ENCODE measurements around the genes RASD1 and MYO15A.

DNA sequence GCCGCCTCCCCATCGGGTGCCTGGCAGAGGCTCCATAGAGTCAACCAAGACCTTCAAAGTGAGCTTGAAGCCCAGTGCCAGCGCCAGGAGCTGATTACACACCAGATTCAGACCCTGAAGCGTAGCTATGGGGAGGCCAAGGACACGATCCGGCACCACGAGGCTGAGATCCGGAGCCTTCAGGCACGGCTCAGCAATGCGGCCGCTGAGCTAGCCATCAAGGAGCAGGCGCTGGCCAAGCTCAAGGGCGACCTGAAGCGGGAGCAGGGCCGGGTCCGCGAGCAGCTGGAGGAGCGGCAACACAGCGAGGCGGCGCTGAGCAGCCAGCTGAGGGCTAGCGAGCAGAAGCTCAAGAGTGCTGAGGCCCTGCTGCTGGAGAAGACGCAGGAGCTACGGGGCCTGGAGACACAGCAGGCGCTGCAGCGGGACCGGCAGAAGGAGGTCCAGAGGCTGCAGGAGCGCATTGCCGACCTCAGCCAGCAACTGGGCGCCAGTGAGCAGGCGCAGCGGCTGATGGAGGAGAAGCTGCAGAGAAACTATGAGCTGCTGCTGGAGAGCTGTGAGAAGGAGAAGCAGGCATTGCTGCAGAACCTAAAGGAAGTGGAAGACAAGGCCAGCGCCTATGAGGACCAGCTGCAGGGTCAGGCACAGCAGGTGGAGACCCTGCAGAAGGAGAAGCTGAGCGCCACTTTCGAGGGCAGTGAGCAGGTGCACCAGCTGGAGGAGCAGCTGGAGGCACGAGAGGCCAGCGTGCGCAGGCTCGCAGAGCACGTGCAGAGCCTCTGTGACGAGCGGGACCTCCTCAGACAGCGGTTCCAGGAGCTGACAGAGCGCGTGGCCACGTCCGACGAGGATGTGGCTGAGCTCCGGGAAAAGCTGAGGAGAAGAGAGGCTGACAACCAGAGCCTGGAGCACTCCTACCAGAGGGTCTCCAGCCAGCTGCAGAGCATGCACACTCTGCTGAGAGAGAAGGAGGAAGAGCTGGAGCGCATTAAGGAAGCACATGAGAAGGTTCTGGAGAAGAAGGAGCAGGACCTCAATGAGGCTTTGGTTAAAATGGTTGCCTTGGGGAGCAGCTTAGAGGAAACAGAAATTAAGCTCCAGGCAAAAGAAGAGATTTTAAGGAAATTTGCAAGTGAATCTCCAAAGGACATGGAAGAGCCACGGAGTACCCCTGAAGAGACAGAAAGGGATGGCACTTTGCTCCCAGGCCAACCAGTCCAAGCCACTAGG lies 41.6 kb downstream of the PLD6 start:
- PRO-cap, 6 experiments, result no peak in any of the 6 experiments
- RAMPAGE, long total RNA, 2 experiments, result no peak in any of the 2 experiments
- RRBS, result 89% methylated on average over 7 of the region's 51 CpGs

DNA sequence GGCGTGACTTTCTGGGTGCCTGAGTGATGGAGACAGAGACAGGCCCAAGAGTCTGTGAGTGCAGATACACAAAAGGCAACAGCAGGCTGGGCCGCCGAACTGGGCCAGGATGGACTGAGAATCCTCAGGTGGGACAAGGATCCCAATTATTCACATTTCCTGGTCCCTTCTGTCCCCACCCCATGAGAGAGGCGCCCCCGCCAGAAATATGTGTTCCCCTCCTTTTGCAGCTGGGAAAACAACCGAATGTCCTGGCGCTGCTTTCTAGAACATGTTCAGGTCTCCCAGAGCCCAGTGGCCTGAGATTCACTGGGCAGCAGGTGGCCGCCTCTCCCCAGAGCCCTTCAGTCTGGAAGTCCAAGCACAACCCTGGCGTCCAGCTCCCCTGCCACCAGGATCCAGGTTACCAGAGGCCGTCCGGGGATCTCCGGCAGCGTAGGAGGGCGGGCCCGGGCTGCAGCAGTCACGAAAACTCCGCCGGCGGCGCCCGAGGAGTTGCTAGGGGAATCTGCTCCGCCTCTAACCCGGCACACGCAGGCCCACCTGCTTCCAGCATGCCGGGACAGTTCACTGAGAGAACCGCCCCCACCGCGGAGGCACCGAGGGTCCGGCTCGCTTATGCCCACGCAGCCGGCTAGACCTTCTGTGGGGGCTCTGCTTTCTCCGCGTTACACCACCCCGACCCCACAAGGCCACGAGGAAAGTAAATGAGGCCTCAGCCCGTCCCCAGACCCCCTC lies 920 bp downstream of the PLD6 start:
- PRO-cap, 6 experiments, result peak in 4 of 6 experiments; most common plus-strand start position 466 of the sequence (in 4); most common minus-strand start position 377 of the sequence (in 1)
- RAMPAGE, long total RNA, 2 experiments, result no peak in any of the 2 experiments
- RRBS, result 14% methylated on average over 12 of the region's 38 CpGs

DNA sequence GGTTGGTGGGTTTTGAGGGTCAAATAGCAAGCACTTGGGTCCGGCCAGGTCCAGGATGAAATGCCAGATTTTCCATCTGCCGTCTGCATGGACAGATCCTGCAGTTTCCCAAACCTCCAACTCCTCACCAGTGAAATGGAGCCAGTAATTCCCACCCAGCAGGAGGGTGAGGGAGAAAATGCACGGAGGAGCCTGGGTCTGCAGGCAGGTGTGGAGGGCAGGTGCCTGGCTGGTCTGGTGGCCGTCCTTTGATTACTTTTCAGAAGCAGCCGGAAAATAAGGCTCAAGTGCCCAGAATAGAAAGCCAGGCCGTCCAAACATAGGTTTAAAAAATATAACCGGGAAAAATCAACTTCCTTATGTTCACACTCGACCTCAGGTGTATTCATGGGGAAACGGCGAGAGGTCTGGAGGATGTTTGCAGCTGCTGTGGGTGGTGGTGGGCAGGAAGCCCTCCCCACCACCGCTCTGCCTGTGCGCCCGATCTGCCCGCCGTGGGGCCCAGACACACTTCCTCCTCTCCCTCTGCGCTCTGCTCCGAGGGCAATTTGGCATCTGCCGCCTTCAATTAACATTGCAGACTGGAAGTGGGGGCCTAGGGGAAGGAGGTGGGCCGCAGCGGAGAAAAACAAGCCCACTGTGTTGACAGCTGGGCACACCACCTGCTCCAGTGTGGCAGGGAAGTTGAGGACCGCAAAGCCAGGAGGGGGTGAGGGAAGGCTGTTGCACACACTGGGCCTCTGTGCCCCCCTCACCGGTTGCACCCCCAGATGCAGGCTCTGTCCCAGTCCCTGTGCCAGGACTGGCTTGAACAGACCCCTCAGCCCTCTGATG lies 73.1 kb upstream of the MED9 start:
- PRO-cap, 6 experiments, result no peak in any of the 6 experiments
- RAMPAGE, long total RNA, 2 experiments, result no peak in any of the 2 experiments
- RRBS, result 22% methylated on average over 1 of the region's 22 CpGs

GRCh38 chr17:17406040-17406603 lies 70.7 kb upstream of the MED9 start:
- PRO-cap, 6 experiments, result no peak in any of the 6 experiments
- RAMPAGE, long total RNA, 2 experiments, result no peak in any of the 2 experiments
- RRBS, result no CpG with 5 or more reads among the region's 8 CpGs

DNA sequence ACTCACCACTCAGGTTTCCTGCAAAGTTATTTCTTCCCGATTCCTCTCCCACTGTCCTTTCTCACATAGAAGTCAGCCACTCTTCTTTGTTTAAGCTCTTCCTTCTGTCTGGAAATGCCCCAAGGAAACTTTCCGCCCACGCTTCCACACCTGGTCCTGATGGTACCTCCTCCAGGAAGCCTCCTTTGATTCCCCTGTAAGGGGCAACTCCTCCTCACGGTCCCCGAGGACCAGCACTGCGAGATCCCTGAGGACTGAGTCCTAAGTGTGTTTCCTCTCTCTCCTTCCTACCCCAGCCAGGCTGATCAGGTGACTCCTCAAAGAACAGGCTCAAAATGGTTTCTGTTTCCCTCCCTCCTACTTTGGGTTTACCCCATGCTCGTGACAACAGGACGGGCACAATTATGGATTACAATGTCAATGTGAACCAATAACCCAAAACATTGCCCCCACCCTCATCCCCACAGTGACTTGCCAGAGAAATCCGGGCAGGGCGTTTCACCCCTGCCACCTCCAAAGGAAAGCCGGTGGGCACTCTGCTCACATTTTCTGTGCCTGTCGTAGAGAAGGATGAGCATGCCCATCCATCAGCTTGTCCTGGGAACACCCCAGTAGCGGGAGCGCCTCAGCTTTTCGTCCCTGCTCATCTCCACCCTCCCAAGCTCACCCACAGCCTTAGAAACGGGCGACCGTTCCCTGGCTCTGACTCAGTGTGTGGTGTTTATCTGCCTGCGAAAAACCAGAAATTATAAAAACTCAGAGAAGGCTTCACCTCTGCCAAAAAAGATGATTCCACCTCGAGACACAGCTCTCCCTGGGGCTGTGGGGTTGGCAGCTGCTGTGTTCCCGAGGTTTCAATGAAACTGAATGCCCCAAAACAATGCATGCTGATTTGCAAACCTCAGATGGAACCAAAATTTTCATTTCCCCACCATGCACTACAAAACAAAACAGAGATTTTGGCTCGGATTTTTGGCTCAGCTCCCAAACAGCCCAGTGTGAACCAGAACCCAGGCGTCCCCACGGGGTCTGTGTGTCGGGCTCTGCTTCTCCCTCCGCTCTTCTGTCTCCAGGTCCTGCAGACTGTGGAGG lies 62.7 kb upstream of the MED9 start:
- PRO-cap, 6 experiments, result peak in 1 of 6 experiments; most common minus-strand start position 651 of the sequence (in 1)
- RAMPAGE, long total RNA, 2 experiments, result no peak in any of the 2 experiments
- RRBS, result 86% methylated on average over 2 of the region's 26 CpGs

DNA sequence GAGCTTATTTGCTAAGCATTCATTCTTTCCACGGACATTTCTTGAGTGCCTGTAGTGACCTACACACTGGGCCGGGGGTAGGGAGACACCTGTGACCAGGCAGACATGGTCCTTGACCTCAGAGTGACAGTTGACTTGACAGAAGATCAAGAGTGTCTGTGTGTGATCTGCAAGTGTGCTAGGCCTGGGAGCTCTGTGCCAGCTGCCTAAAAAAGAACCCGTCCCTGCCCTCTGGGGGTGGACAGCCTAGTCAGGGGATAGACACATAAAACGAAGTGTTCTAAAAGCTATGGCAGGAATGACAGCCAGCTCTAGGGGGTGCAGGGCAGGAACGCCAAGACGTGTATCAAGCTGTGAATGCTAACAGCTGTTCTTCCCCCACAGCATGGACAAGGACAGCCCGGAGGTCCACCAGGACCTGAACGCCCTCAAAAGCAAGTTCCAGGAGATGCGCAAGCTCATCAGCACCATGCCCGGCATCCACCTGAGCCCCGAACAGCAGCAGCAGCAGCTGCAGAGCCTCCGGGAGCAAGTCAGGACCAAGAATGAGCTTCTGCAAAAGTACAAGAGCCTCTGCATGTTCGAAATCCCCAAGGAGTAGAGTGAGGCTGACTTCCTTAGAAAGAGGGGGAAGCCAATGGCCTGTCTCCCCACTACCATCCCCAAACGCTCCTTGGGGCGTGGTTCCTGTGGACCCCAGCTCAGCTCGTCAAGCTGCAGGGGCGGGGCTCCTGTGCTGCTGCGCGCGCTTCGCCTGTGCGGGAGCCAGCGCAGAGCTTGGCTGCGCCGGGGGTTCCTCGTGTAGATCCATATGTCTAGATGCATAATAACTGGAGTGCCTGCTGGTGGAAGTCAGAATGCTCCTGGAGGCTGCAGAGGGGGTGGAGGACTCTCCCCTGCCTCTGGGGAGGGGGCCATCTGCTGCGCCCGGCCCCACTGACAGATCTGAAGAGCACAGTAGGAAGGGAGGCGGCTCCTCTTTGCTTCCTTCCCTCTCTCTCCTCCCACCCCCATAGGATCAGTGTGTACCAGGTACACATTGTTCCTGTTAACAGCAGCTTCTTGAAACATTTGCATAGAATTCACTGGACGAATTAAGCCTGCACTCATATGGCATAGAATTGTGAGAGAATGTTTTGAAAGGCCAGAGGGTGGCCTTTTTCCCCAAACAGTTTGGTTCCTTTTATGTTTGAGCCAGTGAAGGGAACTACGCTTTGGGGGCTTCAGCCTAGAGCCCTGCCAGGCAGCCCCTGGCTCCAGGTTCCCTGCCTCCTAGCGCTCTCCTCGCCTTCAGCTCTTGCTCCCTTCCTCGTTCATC lies 4.8 kb downstream of the RASD1 start:
- PRO-cap, 6 experiments, result no peak in any of the 6 experiments
- RAMPAGE, long total RNA, 2 experiments, result no peak in any of the 2 experiments
- RRBS, result 84% methylated on average over 8 of the region's 34 CpGs

- PRO-cap, 6 experiments, result peak in 6 of 6 experiments; most common plus-strand start chr17:17496575 (in 6); most common minus-strand start chr17:17496395 (in 6)
- RAMPAGE, long total RNA, 2 experiments, result start-site peak on the minus strand in 2 of 2 experiments, at chr17:17496390-17496399 at its widest, 53 to 126 reads per replicate
- RRBS, result 2% methylated on average over 52 of the region's 105 CpGs
These were observed at the start of gene RASD1 for GRCh38 chr17:17495812-17496749. Gene RASD1, minus strand, starts transcription at chr17:17496395.

DNA sequence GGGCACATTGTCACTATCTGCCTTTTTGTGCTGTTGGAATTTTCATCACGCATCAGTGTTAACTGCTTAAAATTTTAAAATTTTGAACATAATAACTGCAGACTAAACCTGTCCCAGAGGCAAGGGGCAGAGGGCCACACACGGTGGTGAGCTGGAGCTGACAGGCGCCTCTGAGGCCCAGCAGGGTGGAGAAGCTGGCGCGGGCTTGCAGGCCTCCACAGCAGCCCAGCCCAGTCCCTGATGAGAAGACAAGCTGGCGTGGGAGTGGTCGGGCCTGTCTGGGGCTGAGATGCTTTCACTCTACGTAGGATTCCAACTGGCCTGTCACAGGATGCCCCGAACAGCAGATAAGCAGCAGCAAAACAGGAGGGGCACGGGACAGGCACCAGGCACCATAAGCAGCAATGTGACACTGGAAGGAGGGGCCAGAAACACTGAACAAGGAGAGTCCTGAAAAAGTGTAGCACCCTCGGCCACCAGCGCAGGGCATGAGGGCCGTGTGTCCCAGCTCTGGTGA lies 40.2 kb downstream of the PEMT start:
- PRO-cap, 6 experiments, result peak in 4 of 6 experiments; most common plus-strand start position 233 of the sequence (in 1); most common minus-strand start position 323 of the sequence (in 3)
- RAMPAGE, long total RNA, 2 experiments, result no peak in any of the 2 experiments
- RRBS, result no CpG with 5 or more reads among the region's 13 CpGs

DNA sequence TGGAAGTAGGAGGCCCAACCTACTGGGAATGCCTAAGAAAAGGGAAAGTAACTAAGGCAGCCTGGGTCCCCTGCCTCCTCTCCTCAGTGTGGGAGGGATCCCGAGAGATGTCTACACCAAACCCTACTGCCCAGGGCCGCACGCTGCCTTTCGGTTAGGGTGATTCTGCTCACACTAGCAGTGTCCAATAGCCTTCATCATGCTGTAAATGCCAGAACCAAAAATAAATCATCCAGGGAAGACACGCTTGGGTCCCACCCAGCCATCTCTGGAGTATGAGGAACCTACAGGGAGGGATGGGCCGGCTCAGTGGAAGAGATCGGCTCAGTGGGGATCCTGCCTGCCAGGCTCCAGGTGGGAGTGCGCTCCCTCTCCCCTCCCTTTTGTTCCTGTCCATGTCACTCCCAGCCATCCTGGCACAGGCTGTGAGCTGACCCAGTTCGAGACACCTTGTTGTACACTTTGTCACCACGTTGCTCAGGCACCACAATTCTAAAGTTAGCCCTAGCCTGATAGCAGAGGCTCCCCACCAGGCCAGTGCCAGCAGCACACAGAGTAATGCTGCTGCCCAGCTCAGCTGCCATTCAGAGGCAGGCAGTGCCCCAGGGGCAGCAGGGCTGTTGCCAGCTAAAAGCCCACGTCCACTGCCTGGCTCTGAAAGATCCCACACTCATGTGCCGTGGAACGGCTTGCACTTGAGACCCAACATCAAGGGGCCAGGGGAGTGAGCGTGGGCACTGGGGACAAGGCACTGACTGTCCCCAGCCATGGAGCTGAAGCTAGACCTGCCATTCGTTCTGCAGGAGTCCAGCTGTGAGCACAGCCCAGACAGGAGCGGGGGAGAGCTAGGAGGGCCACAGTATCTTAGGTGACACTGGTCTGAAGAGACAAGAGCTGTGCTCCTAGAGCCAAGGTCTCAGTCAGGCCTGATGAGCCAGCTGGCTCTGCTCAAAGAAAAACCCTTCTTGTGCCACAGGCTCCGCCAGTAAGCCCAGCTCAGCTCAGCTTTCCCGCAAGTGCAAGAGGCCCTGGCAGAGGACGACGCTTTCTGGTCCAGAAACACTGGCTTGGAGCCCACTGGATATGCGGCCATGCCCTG lies 24.3 kb downstream of the PEMT start:
- PRO-cap, 6 experiments, result peak in 6 of 6 experiments; most common plus-strand start position 583 of the sequence (in 4); most common minus-strand start position 928 of the sequence (in 4)
- RAMPAGE, long total RNA, 2 experiments, result no peak in any of the 2 experiments
- RRBS, result no CpG with 5 or more reads among the region's 21 CpGs

GRCh38 chr17:17670822-17671184 lies 10.5 kb upstream of the RAI1 start:
- PRO-cap, 6 experiments, result no peak in any of the 6 experiments
- RAMPAGE, long total RNA, 2 experiments, result no peak in any of the 2 experiments
- RRBS, result no CpG with 5 or more reads among the region's 11 CpGs

DNA sequence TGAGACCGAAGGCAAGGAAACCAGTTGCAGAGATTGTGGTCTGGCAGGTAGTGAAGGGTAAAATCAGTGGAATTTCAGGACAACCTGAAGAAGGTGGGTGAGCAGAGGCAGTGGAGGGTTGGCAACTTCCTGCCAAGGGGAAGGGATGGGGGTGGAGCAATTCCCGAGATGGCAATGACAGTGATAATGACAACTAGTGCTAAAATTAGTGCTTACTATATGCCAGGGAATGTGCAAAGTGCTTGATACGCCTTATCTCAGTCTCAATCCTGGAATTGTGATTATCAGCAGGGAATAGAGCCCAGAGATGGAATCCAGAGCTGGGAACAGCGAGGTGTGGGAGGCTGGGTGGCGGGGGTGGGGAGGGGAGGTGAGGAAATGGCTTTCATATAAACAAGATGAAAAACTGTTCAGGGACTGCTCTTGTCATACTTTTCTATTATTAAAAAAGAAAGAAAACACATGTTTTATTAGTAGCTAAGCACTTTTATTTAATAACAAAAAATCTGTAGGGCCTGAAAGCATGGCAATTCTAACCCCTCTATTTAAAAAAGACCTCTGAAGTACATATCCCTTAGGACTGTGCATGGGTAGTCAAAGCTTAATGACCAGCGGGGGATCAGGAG lies 9.4 kb upstream of the RAI1 start:
- PRO-cap, 6 experiments, result peak in 3 of 6 experiments; most common minus-strand start position 128 of the sequence (in 3)
- RAMPAGE, long total RNA, 2 experiments, result no peak in any of the 2 experiments
- RRBS, result no CpG with 5 or more reads among the region's 6 CpGs

- PRO-cap, 6 experiments, result peak in 6 of 6 experiments; most common plus-strand start chr17:17682941 (in 5); most common minus-strand start chr17:17682807 (in 2)
- RAMPAGE, long total RNA, 2 experiments, result no peak in any of the 2 experiments
- RRBS, result 1% methylated on average over 38 of the region's 55 CpGs
These were observed 1.5 kb downstream of the RAI1 start for GRCh38 chr17:17682676-17683311.

- PRO-cap, 6 experiments, result peak in 6 of 6 experiments; most common plus-strand start chr17:17823821 (in 3); most common minus-strand start chr17:17823604 (in 6)
- RAMPAGE, long total RNA, 2 experiments, result start-site peak on the minus strand in 1 of 2 experiments, at chr17:17823608-17823612 at its widest, 21 reads per replicate
- RRBS, result 1% methylated on average over 16 of the region's 81 CpGs
These were observed 13.0 kb downstream of the SREBF1 start for GRCh38 chr17:17823358-17824647.

GRCh38 chr17:17841685-17842264 lies 5.0 kb upstream of the SREBF1 start:
- PRO-cap, 6 experiments, result peak in 3 of 6 experiments; most common plus-strand start chr17:17841987 (in 1); most common minus-strand start chr17:17841823 (in 2)
- RAMPAGE, long total RNA, 2 experiments, result no peak in any of the 2 experiments

DNA sequence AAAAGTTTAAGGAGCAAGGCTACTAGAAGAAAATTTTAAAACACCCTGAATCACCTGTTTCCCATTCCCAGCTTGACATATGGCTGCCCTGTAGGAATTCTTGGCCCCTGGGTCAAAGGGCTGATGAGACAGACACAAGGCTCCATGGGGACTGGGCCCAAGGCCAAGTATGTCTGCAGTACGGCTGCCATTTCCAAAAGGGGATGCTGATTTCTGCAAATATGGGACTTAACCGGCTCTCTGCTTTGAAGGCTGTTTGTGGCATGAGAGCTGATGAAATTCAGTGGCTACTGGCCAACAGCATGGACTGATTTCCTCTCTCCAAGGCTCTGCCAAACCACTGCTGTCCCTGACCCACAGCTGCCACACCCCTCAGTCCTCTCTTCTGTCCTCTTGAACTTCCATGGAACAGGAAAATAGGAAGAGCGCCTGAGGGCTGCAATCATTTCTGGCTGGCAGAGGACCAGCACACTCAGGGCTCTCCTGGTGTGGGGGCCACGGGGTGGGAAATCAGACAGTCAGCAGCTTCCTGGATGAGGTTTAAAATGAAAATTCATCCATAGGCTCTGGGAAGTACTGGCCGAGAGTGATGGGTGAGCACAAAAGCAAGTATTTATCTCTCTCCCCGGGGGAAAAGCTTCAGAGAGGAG lies 63.9 kb upstream of the SREBF1 start:
- PRO-cap, 6 experiments, result peak in 2 of 6 experiments; most common plus-strand start position 441 of the sequence (in 2)
- RAMPAGE, long total RNA, 2 experiments, result no peak in any of the 2 experiments
- RRBS, result no CpG with 5 or more reads among the region's 6 CpGs

GRCh38 chr17:18026133-18026849 lies 12.7 kb downstream of the ATPAF2 start:
- PRO-cap, 6 experiments, result no peak in any of the 6 experiments
- RAMPAGE, long total RNA, 2 experiments, result no peak in any of the 2 experiments
- RRBS, result no CpG with 5 or more reads among the region's 9 CpGs

GRCh38 chr17:18031953-18032529 lies 6.9 kb downstream of the ATPAF2 start:
- PRO-cap, 6 experiments, result peak in 2 of 6 experiments; most common plus-strand start chr17:18032166 (in 2); most common minus-strand start chr17:18032045 (in 2)
- RAMPAGE, long total RNA, 2 experiments, result no peak in any of the 2 experiments
- RRBS, result no CpG with 5 or more reads among the region's 4 CpGs

DNA sequence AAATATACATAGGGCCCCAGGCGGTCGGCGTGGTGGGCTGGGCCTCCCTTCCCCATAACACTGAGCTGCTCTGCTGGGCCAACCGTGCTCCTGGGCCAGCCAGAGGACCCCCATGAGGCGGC lies at the start of gene MYO15A:
TSS of gene MYO15A (plus strand) at position 85 of the 122 bp plus-strand sequence.
- PRO-cap, 6 experiments, result no peak in any of the 6 experiments
- RAMPAGE, long total RNA, 2 experiments, result no peak in any of the 2 experiments
- RRBS, result no CpG with 5 or more reads among the region's 5 CpGs

DNA sequence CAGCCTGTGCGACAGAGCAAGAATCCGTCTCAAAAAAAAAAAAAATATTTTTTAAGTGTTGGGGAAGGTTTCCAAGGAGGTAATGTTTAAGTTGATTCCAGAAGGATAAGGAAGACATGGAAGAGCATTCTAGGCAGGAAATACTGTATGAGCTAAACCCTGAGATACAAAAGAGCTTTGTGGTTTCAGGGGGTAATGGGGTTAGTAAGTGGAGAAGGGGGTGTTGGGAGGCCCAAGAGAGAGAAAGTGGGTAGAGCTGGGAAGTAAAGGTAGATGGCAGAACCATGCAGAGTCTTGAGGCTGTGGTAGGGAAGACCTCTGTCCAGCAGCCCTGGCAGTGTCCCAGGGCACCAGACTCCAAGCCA lies 17.8 kb upstream of the LLGL1 start:
- PRO-cap, 6 experiments, result no peak in any of the 6 experiments
- RAMPAGE, long total RNA, 2 experiments, result no peak in any of the 2 experiments
- RRBS, result no CpG with 5 or more reads among the region's 2 CpGs

- PRO-cap, 6 experiments, result peak in 6 of 6 experiments; most common plus-strand start chr17:18258001 (in 6); most common minus-strand start chr17:18257894 (in 6)
- RAMPAGE, long total RNA, 2 experiments, result no peak in any of the 2 experiments
- RRBS, result 3% methylated on average over 7 of the region's 33 CpGs
These were observed 589 bp downstream of the FLII start for GRCh38 chr17:18257828-18258469.